HT-29 (cell line): Measurements from ENCODE around the gene CREB3L1.

DNA sequence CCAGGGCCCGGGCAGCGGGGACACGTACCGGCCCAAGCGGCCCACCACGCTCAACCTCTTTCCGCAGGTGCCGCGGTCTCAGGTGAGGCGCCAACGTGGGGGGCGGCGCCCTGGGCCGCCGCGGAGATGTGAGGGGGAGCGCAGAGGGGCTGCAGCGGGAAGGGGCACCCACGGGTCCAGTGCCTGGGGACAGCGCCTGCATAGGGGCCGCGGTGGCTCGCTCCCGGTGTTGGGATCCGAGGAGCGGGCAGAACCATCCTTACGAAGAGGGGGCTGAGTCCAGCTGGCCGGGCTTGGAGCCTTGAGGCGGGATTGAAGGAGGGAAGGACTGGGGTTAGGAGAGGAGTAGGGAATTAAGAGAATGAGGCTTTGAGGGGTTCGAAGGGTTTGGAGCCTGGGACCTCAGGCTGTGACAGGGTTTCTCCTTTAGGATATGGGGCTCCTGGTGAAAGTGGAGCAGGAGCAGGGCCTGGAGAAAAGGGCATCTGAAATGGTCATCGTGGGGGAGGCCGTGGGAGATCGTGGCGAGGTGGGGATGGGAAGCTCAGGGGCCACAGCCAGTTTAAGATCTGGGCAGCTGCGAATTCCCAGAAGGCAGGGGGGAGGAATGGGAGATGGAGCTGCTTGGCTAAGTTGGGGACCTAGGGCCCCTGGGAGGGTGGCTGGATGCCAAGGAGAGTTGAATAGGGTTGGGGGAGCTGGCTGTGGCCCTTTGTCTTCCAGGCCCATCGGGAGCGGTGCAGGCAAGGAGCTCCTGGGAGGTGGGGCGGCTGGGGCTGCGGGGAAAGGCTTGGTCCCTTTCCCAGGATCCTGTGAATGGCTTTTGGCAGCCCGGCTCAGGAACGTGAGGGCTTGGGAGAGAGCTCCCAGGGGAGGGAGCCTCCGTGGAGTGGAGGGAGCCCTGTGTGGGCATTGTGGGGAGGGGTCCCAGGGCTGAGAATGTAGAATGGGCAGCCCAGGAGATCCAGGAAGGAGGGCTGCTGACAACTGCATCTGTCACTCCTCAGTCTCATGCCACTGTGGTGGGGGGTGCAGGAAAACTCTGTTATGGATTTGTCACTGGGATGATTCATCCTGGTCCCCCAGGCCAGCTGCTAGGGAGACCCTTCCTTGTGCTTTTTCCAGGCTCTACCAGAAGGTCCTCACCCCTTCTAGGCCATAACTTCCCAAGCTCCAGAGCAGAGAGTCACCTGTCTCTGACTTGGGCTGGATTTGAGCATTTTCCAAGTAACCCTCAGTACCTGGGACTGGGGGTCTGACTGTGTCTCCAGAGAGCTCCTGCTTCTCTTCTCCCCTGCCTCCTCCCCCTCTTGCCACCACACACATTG, 6.2 kb downstream of the FREY1 start:
- RAMPAGE, long total RNA: no peak

GRCh38 chr11:45913443-45913884, 4.2 kb downstream of the PEX16 start:
- RAMPAGE, long total RNA: no peak

- RAMPAGE, long total RNA: no peak
These were observed 7.7 kb downstream of the LARGE2 start for GRCh38 chr11:45929746-45931002.

DNA sequence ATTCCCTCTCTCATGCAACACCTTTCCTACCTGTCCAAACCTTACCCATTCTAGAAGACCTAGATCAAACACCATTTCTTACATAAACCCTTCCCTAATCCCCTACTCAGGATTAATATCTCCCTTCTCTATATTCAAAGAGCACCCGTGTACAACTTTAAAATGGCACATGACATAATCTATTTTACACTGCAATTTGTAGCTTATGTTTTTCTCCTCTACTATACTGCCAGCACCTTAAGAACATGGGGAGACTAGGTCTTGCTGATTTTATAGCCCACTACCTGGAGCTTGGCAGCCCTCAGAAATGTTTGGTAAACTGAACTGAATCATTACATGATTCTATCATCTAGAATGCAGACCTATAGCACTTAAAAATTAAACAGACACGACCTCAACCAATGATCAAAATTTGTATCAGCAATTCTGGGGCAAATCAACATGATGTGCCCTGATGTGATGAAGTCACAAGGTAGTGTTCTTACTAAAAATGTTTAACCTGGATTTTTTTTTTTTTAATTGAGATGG, 94.1 kb downstream of the LARGE2 start:
- RAMPAGE, long total RNA: no peak

DNA sequence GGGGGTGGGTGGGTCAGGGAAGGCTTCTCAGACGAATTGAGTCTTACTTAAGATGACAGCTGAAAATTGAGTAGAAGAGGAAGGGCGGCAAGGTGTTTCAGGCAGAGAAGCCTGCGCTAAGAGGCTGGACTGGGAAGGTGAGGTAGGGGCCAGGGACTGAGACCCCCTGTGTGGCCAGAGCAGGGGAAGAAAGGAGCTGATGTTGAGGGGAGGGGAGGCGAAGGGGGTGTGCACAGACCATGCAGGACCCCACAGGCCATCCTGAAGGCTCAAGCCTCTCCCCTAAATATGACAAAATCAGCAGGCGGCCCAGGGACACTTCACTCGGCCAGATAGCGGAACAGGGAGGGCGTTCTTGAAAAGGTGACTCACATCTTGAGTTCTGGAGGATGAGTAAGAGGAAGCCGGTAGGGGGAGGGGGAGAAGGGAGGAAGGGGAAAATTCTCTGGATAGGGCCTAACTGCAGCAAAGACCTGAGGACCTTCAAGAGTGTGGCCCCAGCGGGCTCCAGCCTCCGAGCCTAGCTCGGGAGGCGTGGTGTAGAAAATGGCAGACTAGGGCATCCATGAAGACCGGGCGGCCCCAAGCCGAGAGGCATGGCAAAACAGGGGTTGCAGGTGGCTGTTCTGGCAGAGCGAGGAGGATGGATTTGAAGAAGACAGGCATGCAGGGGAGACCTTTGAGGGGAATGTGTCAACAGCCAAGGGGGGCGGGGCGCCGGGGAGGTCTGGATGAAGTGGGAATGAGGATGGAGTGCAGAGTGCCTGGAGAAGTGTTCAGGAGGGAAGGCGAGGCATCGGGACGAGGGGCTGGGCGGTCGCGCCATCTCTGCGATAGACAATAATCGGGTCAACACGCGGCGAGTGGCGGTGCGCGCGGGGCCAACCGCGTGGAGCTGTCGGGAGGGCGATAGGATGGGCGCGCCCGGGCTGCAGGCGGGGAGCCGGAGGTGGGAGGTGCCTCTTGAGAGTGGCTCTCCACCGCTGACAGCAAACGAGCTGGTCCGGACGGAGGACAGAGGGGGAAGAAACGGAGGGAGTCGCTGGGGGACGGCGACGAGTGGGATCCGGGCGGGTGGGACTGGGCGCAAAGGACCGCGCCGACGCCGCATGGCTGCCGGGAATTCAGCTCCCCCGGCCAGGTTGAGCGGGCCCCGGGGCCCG, 40.2 kb upstream of the CREB3L1 start:
- RAMPAGE, long total RNA: no peak

- RAMPAGE, long total RNA: no peak
These were observed 39.2 kb upstream of the CREB3L1 start for GRCh38 chr11:46238088-46238926.

- RAMPAGE, long total RNA: no peak
These were observed 27.1 kb upstream of the CREB3L1 start for GRCh38 chr11:46250252-46250812.

DNA sequence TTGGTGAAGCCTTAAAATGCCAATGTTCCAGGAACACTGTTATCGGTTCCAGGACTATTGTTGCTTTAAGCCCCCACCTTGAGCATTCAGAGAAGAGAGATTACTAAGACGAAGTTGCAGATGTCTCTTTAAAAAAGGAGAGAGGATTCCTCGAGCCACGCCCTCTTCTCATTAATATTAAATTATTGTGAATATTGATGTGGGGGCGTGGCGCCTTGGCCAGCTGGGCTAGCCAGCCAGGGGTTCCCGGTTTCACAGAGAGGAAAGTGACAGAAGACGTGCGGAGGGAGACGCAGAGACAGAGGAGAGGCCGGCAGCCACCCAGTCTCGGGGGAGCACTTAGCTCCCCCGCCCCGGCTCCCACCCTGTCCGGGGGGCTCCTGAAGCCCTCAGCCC, at the start of gene CREB3L1:
Gene CREB3L1, plus strand, starts transcription at position 257 of the 396 bp plus-strand sequence.
- RAMPAGE, long total RNA: no peak

- RAMPAGE, long total RNA: no peak
These were observed 339 bp downstream of the CREB3L1 start for GRCh38 chr11:46277802-46278199.

GRCh38 chr11:46278200-46279554, 1.2 kb downstream of the CREB3L1 start:
- RAMPAGE, long total RNA: no peak

GRCh38 chr11:46281188-46282011, 3.9 kb downstream of the CREB3L1 start:
- RAMPAGE, long total RNA: no peak

DNA sequence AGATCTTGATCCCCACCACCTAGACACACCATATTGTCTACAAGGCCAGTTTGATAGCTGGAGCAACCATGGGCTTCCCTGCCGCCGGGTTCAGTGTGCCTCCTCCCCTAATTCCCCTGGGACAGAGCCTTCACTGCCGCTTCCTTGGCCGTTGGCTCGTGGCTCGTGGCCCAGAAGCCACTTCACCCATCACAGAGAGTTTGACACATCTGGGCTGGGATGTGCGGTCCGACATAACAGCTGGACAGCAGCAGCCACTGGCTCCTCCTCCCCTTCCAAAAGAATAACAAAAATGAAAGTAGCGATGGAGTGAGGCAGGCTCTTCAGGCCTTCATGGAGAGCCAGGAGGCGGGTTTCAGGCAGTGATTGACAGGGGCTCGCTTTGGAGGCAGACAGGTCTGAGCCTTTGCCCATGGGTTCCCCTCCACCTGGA, 8.1 kb downstream of the CREB3L1 start:
- RAMPAGE, long total RNA: no peak

- RAMPAGE, long total RNA: no peak
These were observed 18.2 kb downstream of the CREB3L1 start for GRCh38 chr11:46295398-46296389.

DNA sequence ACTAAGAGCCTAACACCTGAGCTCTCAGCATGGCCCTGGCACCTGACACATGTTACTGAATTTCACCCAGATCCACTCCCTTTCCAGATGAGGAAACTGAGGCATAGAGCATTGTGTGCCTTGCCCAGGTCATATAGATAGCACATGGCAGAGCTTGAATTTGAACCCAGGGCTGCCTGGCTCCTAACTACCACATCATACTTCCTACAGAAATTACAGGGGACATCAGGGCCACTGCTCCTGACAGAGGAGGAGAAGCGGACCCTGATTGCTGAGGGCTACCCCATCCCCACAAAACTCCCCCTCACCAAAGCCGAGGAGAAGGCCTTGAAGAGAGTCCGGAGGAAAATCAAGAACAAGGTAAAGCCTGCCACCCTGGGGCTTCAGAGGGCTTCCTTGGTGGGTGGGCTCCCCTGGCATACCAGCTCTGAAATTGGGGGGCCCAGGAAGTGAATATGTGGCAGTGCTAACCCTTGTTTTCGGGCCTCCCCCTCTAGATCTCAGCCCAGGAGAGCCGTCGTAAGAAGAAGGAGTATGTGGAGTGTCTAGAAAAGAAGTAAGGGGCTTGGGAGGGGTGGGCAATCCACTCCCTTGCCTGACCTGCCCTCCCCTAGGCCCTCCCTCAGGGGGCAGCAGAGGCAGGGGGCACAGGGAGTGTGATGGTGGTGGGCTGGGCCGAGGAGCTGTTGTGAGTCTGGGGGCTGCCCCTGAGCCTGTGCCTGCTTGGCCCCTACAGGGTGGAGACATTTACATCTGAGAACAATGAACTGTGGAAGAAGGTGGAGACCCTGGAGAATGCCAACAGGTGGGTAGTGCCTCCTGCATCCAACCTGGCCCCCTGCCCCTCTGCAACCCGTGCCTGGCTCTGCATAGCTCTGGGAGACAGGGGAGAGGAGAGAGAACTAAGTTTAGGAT, 34.9 kb upstream of the DGKZ start:
- RAMPAGE, long total RNA: no peak

- RAMPAGE, long total RNA: no peak
These were observed 5.1 kb upstream of the DGKZ start for GRCh38 chr11:46342113-46342695.

DNA sequence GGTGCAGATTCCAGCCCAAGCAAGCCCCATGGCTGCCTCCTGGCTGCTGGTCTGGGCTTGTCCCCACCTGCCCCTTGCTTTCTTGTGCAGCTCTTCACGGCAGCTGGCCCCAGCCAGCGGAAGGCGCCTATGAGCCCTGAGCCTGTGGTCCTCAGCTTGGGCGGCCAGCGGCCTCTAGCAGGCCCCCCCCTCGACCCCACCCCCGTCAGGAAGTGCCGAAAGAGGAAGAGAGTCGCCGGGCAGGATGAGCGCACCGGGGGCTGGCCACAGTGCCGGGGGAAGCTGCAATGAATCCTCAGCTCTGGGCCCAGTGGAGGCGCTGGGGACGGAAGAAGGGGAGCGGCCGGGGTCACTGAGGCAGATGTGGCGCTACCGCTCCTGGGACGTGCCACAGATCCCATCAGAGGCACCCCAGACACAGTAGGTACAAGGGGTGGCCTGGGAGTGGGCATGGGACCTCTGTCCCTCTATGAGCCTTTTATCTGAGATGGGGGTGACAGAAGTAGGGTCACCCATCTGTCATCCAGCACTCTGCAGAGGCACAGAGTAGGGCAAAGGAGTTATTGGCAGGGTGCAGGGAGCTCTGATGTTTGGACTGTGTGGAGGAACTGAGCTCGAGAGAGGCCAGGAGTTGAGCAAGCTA, 2.0 kb upstream of the DGKZ start:
- RAMPAGE, long total RNA: no peak

GRCh38 chr11:46377334-46378272, 3.9 kb upstream of the MDK start:
- RAMPAGE, long total RNA: no peak

- RAMPAGE, long total RNA: no peak
These were observed 1.9 kb upstream of the MDK start for GRCh38 chr11:46379141-46380341.

DNA sequence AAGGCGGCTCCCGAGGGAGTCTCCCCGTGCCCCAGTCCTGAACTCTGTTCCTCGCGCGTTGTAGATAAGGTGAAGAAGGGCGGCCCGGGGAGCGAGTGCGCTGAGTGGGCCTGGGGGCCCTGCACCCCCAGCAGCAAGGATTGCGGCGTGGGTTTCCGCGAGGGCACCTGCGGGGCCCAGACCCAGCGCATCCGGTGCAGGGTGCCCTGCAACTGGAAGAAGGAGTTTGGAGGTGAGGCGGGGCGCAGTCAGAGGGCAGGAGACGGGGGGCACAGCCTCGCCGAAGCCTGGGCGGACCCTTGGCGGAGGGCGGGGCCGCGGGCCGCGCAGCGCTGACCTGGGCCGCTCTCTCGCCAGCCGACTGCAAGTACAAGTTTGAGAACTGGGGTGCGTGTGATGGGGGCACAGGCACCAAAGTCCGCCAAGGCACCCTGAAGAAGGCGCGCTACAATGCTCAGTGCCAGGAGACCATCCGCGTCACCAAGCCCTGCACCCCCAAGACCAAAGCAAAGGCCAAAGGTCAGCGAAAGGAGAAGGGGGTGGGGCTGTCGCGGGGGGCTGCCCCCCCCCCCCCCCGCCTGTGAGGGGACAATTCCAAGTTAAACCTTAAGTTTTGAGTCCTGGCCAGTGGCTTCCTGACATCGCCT, 884 bp downstream of the MDK start:
- RAMPAGE, long total RNA: no peak

GRCh38 chr11:46618819-46619379, 1.5 kb downstream of the ATG13 start:
- RAMPAGE, long total RNA: no peak